Rectum (tissue), 1 donor: Measurements from ENCODE around the gene ANKMY2.

DNA sequence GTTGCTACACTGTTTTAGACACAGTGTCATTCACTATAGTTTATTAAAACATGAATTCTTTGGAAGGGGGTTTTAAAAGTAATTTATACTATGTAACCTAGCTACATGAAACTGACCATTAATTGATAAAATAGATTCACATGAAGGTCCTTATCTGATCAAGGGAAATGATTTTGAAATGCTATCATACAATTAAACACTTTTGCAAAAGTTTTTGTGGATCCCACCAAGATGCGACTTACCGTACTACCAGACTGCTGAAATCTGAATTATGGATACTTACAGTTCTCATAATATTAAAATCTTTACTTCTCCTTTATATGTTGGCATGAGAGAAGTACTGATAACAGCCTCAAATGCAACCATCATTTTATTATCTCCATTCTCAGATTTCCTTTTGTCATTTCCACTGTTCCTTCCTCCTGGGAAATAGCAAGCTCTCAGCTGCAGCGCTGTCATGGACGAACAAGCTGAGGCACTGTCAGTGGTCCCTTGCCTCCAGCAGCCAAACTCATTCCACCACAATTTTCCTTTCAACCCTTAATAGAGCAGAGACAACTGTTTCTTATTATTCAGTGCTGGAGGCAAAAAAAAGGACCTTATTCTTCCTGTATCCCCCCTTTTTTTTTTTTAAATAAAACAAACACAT is 478.3 kb downstream of the ARL4A start:
- PRO-cap = no peak

DNA sequence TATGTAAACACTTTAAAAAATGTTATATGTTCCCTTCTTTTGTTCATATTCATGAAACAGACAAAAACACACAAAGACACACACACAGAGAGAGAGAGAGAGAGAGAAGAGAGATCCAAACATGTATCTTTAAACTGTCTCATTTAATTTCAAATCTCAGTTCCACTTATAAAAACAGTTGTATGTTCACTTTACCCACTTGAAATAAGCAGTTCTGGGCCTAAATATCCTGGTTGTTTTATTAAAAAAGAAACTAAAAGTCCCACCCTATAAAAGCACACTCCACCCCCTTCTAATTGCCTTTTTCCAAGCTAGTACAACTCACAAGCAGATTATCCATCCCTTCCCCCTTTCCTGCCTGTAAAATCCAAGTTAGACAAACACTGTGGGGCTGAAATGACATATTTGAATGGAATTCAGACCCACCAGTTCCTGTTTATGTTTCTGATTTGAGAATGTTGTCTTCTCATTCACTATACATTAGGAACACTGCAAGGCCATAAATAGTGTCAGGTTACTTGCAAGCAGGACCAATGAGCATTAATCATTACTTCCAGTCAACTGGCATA is 69.6 kb downstream of the ETV1 start:
- PRO-cap = no peak

DNA sequence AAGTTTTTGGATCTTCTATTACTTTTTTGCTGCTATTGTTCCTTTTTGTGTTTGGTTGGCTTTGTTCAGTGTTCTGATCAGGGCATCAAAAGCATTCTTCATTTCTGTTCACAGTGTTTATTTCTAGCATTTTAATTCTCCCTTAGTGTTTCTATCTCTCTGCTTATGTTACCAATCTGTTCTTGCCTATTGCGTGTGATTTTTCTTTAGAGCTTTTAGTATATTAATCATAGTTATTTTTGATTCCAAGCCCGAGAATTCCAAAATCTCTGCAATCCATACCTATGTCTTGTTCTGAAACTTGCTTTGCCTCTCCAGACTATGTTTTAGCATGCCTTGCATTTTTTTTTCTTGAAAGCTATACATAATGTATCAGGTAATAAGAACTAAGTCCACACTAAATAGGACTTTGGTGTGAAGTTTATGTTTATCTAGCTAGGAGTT is 95.3 kb upstream of the ETV1 start:
- PRO-cap = no peak

- PRO-cap = unidirectional peak, plus-strand start at chr7:15465189
Observed at GRCh38 chr7:15465134-15465461, 96.7 kb downstream of the AGMO start.

DNA sequence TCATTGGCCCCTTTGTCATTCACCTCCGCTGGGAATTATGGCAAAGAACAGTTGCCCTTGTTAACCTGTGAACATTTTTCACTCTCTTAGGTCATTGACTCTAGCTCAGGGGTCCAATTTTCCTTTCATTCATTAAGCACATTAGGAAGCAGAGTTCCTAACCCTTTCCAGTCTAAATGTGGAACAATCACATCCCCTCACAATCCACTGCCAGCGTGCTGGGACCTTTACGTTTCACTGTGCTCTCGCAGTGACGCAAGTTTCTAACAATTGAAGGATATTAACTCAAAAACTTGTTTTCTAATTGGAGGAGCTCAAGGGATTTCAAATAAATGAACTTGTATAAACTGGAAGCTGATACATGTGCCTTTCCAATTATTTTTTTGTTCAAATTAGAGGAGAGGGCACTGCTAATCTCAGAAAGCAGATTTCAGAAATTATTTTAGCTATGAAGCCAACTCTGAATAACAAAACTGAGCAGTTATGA is 79.3 kb upstream of the MEOX2 start:
- PRO-cap = no peak

DNA sequence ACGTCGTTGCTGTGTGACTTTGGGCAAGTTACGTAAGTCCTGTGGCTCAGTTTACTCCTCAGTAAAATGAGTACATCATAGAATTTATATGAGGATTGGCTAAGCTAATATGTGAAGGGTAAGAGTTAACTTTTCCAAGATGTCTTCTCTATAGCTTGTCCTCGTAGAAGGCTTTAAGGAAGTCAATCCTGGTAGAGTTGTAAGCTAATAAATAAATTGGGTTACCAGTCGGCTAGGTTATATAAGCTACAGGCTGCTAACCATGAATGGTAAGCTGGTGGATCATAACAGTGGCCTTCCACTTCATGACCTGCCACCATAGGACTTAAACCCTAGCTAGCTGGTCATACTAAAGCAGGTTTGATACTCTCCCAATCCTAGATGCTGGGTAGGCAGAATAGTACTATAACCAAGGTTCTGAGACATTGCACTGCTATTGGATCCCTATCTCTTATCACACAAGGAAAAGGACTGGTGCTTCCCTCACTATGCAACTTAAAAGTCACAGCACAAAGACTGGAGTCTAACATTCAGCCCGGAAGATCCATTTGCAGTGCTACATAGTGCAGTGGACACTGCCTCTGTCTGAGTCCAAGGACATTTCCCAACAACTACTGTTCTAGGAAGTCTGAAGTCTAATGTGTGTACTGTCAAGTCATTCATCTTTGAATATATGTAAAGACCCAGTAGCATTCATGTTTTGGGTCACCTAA is 156.3 kb downstream of the CRPPA start:
- PRO-cap = no peak

- PRO-cap = bidirectional peak, plus-strand start at chr7:16646109, minus-strand start at chr7:16645660
Observed at GRCh38 chr7:16645611-16645947, at the start of gene ANKMY2. TSS of gene ANKMY2 (minus strand) at chr7:16645754.

DNA sequence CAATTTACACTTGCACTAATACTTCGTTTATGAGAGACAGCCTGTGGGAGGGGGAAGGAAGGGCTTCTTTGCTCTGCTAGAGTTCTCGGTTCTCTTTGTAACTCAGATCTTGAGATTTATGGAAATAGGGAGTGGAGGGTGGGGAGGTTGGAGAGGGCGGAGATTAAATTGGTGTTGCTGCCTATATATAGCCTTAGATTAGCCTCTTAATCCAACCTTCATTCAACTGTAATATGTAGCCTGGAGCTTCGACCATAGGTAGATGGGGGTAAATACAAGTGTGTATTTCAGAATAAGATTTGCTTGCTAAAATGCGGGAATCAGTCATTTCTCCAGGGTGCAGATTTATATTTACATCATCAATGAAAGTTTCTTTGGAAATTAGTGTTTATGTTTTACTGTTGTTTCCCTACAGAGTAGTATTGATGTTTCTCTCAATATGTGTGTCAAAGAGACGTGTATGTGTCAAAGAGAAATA is 890 bp downstream of the BZW2 start:
- PRO-cap = unidirectional peak, minus-strand start at position 91 of the sequence

DNA sequence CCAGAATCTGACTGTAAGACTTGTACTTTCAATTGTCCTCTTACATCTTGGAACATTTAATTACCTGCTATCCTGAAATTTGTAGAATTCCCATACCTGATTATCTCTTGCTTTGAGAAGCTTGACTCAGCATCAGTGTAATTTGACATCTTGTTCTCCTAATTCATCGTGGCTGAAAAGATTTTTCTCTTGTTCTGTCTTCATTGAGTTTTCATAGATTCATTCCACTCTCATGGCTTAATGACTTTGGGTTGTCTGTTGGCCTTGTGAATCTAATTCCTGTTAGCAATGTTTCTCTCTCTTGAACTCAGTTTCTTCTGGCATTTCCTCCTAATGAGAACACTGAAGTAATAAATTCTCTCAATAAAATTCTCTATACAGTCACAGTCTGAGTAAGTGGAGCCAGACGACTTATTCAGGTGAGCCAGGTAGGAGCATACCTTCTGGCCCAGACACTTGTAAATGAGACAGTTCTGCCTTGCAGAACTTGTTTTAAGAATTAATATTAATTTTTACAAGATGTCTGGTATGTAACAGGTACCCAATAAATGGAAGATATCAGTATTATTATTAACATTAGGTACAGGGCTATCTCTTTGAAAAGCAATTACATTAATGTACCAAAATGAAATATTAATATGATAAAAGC is 28.5 kb upstream of the AGR2 start:
- PRO-cap = no peak

- PRO-cap = bidirectional peak, plus-strand start at chr7:16880781, minus-strand start at chr7:16880472; unidirectional peak, plus-strand start at chr7:16880841
Observed at GRCh38 chr7:16880667-16881084, 1.1 kb downstream of the AGR3 start.

DNA sequence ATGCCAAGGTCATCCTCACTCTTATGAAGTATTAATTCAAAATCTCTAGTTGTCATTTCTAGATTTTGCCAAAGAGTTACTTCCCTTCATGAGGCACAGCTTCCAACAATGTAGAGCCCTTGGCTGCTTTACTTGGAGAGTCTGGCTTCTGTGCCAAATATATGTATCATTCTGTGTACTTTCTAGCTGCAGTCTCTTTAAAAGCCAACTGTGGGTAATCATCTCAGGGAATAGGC is 22.5 kb upstream of the AHR start:
- PRO-cap = unidirectional peak, minus-strand start at position 134 of the sequence

- PRO-cap = no peak
Observed at GRCh38 chr7:17308072-17308846, 9.8 kb downstream of the AHR start.

- PRO-cap = no peak
Observed at GRCh38 chr7:17374597-17374878, 76.1 kb downstream of the AHR start.

GRCh38 chr7:17524322-17524916 is 226.0 kb downstream of the AHR start:
- PRO-cap = no peak

DNA sequence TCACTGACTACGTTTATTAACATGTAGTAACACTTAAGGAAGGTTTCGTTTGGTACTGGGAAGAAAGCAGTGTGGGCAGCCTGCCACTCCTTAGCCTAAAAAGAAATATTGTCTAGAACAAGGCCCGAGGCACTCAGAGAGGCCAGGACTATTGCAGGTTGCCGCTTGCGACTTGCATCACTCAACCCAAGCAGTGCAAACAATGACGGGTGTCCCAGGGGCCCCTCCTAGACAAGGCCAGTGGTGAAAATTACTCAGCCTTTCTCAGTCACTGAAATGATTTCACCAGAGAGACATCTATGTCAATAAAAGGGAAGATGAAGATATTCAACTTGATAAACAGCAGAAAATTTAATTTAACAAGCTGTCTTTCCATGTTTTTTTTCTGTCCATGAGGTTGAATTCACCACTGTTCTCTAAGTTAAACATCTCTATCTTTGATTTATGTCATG is 243.8 kb downstream of the SNX13 start:
- PRO-cap = no peak

DNA sequence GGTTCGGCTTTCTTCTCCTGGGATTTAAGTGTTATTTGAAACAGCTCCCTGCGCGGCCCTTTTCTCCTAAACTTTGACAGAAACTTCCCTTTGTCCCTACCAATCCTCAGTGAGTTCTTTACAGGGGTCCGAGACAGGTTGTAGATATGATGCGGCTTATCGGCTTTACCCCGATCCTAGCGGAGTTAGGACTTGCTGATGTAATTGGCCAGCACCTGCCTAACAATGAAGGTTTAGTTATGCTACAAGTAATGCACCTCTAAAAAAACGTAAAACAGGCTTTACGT is 563 bp upstream of the SNX13 start:
- PRO-cap = no peak

GRCh38 chr7:18087767-18088205 is 60.1 kb upstream of the PRPS1L1 start:
- PRO-cap = no peak

GRCh38 chr7:18200680-18201248 is 173.1 kb upstream of the PRPS1L1 start:
- PRO-cap = no peak

GRCh38 chr7:18530454-18531063 is 35.0 kb downstream of the HDAC9 start:
- PRO-cap = no peak

DNA sequence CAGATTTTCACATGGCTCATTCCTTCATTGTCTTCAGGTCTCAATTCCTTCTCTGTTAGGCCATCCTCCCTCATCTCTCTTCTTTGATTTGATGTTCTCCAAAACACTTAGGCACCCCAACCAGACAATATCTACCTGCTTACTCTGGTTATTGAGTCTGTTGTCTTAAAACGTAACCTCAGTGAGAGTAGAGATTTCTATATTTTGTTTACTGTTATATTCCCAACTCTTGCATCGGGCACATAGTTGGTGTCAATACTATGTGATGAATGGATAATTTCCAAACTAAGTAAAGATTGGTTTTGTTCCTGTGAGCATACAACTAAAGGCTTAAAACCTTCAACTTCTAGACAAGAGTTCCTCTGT is 263.2 kb upstream of the FERD3L start:
- PRO-cap = no peak